Iris pigment epithelial cell (primary cell): Measurements from ENCODE around the genes BTK, ZMAT1, GPRASP1, TCEAL9, RAB40A, ZCCHC18 and RADX.

GRCh38 chrX:100986780-100987431, 17.4 kb downstream of the ARL13A start:
- RRBS: no CpG with 5 or more reads among the region's 3 CpGs

DNA sequence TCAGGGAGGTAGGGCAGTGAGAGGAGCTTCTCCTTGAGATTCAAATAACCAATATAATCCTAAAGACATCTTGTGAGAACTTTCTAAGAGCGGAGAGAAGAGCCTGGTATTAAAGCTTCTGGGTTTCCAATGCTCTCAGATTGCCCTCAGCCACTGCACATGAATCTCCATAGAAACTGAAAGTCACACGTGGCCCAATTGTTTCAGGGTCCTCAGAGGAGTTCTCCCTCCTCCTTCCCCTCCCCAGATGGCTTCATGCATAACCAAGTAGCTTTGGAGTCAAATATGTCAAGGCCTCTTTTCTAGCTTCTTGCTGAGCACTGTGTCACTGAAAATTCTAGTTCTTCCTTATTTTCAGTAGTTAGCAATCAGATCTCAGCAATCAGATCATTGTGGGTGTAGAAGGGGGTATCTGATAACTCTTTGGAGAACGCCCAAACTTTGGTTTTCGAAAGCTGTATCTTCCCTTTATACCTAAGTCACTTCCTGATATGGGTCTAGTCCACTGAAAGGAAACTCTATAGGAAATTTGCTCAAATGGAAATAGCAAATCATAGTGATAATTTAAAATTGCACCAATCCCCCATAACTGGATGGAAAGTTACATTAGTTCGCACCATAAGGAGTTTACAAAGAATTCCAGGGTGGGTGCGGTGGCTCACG, 2.2 kb downstream of the BTK start:
- RRBS: no CpG with 5 or more reads among the region's 7 CpGs

- RRBS: no CpG with 5 or more reads among the region's 5 CpGs
These were observed at the start of gene BTK for GRCh38 chrX:101385894-101386529. TSS of gene BTK (minus strand) at chrX:101386191.

DNA sequence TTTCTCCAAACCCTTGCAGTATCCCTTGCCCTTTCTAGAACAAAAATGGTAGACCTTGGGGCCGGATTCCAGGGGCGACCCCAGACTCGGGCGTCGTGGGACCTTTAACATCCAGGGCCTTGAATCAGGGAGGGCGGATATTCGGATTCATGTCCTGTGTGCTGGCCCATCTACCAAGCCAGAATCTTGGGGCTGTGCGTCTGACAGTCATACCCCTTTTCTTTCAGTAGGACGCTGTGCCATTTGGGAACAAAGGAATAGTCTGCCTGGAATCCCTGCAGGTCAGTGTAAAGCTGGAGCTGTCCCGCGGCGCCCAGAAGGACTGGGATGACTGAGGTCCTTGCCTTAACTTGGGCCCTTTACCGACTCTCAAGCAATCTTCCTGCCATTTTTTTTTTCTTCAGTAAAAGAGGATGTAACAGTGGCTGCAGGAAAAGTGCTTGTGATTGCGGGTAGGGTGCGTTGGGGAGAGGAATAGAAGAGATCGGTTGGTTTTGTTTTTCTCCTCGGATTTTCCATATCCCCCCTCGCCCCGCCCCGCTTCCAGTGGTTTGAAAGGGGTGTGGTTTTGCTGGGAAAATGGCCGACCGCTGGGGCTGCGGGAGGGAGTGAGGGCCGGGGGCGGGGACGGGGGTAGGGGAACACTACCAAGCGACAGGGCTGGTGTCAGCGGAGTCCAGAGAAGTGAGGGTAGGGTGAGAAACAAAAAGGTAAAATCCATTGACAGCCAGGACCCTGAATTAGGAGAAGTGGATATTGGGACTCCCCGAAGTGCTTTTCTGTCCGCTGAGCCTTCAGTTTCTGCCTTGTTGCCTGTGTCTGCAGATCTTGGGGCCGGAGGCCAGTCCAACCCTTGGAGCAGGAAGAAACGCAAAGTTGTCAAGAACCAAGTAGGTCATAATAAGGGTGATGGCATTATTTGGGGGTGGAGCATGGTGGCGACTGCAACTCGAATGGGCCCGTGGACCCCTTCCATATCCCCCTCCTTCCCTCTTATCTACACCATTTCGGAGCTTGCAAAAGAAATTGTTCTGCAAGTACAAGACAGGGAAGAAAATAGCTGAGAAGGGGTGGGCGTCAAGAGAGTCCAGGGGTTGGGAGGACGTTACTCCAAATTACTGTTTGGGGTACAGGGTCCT, 766 bp downstream of the ARMCX1 start:
- RRBS: no CpG with 5 or more reads among the region's 38 CpGs

DNA sequence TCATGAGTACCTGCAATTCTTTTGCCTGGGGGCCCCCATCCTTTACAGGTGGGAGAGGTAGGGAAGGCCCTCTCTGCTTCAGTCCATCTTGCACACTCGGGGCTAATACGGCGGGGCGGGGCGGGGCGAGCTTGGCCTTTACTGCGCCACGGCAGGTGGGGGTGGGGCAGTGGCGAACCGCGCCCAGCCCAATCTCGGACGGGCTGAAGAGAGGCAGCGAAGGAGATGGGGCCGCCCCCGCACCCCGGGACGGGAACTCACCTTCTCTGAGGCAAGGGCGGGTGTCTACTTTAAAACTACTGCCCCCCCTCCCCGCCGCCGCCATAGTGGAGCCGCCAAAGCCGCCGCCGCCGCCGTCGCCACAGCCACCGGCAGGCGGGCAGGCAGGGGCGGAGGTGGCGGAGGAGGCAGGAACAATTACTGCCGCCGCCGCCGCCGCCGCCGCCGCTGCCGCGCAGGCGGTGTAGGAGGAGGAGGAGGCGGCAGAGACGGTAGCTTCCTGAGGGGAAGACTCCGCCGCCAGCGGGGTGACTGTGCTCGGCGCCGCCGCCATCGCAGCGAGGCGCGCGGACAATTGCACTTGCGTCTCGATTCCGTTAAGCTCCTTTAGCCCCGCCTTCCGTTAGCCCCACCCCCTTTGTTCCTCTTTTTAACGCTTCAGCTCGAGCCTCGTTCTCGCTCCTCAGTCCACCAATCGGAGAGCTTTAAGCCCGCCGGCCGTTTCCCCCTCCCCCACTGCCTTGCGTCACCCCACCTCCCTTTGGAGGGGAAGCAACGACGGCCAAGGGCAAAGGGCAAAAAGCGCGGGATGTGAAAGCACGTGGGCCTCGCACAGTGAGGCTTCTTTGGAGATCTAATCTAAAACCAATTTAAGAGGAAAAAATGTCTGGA, at the start of gene ZMAT1:
Gene ZMAT1 (minus strand): TSS at position 572 of the 891 bp plus-strand sequence.
- RRBS: no CpG with 5 or more reads among the region's 78 CpGs

GRCh38 chrX:102651103-102651648, at the start of gene GPRASP1:
TSS of gene GPRASP1 (plus strand) at chrX:102651483.
- RRBS: 36% methylated on average over 4 of the region's 46 CpGs

DNA sequence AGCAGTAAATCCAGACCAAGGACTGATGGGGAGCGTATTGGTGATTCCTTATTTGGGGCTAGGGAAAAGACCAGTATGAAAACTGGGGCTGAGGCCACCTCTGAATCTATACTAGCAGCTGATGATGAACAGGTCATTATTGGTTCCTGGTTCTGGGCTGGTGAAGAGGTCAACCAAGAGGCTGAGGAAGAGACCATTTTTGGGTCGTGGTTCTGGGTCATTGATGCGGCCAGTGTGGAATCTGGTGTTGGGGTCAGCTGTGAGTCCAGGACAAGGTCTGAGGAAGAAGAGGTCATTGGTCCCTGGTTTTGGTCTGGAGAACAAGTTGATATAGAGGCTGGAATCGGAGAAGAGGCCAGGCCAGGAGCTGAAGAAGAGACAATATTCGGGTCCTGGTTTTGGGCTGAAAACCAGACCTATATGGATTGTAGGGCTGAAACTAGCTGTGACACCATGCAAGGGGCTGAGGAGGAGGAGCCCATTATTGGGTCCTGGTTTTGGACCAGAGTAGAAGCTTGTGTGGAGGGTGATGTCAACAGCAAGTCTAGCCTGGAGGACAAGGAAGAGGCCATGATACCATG, 4.1 kb downstream of the GPRASP1 start:
- RRBS: no CpG with 5 or more reads among the region's 5 CpGs

DNA sequence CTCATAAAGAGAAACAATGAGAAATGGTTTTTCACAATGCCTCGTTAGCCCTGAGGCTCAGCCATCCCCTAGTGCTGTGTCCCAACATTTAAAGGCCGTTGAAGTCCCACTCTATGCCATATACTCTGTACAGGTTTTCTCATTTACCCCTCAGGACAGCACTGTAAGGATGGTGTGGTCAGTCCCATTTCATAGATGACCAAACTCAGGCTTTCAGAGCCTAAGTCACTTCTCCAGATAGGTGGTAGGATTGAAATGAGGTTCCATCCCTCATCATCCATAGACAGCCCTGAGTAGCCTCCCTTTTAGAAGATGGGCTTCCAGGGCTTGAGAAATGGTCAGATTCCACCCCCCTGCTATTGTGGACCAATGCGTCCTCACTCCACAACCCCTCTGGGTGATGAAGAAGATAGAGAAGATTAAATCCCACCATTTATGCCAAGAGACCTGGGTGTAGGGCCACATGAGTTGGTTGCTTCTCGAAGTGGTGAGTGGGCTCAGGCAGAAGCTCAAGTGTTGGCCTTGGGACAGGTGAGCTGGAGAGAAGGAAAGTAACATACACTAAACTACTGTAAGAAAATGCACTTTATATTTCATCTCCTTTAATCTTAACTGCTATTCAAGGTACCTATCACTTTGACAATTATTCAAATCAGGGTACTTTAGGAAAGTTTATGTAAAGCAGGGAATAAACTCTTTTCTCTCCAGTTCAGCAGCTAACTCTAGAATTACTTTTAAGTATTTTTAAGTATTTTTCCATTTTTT, 30.8 kb upstream of the RAB40AL start:
- RRBS: no CpG with 5 or more reads among the region's 4 CpGs

DNA sequence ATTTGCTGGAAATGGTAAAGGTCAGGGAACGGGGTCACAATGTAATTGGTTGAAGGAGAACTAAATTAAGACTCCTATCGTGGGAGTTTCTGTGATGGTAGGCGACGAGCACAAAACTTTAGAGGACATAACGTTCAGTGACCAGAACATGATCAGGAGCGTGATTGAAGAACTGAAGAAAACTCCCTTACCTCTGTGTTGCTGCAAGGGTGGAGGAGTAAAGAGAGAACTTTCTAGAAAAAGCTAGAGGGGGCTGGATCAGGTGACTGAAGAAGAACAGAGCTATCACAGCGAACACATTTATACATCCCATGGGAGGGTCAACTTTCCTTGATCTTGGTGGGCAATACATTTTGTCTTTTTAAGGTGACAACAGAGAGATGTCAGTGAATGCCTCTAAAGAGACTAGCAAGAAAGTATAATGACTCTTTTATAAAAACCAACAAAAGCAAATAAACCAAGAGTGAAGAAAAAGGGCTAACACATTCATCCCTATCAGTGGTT, 3.8 kb downstream of the BEX4 start:
- RRBS: no CpG with 5 or more reads among the region's 7 CpGs

- RRBS: no CpG with 5 or more reads among the region's 20 CpGs
These were observed 585 bp downstream of the TCEAL5 start for GRCh38 chrX:103275941-103276388.

DNA sequence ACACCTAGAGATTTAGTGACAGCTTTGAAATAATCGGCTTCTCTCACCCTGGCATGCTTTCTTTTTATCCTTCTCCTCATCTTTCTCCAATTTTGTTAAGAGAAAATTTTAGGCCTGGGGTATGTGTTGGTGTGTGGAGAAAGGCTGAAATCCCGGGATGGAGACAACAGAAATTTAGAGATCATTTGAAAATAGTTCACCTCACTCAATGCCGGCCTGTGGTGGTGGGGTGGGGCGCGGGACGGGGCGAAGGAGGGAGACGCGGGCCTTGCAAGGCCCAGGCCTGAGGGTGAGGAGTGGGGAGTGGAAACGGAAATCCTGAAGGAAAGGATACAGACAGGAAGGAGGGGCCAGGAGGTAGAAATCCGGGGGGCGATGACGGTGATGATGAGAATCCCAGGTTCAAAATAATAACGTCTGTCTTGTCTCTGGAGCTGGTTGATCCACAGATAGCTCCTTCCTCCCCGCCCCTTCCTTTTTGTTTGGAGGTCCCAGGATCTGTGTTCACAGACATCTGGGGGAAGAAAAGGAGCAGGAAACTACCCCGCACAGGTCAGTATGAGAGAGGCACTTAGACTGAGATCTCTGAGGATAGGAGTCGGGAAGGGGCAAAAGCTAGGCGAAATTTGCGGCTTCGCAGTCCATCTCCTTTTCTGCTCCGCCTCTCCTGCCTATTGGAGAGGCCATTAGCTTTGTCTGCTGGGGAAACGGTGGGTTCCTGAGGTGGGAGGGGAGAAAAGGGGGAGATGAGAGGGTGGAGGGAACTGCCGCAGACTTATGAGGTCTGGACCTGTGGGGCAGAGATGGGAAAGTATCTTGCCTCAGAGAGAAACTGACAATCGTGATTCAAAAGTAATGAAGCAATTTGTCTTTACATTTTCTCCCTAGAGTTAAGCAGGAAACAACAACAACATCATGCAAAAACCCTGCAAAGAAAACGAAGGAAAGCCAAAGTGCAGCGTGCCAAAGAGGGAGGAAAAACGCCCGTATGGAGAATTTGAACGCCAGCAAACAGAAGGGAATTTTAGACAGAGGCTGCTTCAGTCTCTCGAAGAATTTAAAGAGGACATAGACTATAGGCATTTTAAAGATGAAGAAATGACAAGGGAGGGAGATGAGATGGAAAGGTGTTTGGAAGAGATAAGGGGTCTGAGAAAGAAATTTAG, 833 bp downstream of the TCEAL7 start:
- RRBS: no CpG with 5 or more reads among the region's 30 CpGs

DNA sequence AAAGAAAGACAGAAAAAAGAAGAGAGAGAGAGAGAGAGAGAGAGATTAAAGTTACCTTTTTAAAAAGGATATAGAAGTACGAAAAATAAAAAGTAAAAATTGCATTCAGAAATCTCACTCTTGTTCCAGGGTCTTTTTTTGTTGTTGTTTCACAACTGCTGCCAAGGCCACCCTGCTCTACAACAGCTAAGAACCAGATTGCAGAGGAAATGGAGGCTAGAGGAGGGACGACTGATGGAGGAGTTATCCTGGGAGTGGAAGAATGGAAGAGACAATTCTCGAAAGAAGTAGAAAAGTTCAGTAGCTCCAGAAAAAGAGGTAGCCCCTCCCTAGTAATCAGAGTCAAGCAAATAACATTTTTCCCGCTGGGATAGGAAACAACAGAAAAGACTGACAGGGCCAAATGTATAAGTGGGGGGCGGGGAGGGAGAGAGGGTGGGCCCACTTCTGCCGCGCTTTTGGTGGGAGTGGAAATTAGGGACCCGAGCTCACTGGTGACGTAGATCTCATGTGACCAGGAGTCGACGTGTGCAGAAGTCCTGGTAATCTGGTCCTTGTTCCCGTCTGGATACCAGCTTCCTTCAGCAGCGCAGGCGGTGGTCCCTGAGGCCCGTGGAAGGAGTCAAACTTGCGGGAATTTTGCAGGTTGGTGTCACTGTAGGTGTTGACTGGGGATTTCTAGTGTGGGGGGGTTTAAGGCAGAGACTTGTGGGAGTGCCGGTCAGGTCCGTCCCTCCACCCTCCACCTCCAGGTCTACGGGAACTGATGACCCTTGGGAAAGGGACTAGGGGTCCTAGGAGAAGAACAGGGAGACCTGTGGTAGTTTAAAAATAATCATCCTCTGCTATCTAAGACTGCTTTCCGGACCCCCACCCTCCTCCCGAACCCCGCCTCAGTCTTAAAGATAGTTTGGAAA, at the start of gene TCEAL9:
Gene TCEAL9 (plus strand): TSS at position 545 of the 917 bp plus-strand sequence.
- RRBS: no CpG with 5 or more reads among the region's 22 CpGs

- RRBS: no CpG with 5 or more reads among the region's 2 CpGs
These were observed at the start of gene RAB40A for GRCh38 chrX:103519430-103519871. TSS of gene RAB40A (minus strand) at chrX:103519489.

DNA sequence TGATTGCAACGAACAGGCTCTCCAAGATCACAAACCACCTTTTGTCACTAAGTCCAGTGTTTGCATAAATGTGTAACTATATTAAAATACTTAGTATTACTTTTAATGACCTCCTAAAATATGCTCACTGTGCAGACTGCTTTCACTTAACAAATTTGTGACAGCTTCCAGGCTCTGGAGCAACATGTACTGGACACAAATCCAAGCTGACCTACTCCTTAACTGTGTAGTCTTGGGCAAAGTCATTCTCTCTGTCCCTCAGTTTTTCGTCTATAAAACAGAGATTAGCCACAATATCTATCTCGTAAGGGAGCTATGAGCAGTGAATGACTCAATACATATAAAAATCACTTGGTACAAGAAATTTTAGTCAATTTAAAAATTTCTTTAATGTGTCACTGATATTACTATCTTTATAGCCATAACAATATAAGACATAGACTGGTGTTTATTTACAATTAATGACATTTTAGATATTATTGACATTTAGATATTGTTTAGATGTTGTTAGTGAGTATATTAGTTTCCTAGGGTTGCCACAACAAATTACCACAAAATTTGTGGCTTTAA, 20.5 kb upstream of the RAB40A start:
- RRBS: no CpG with 5 or more reads among the region's 3 CpGs

- RRBS: no CpG with 5 or more reads among the region's 6 CpGs
These were observed 4.8 kb upstream of the TCEAL1 start for GRCh38 chrX:103623891-103624375.

- RRBS: no CpG with 5 or more reads among the region's 10 CpGs
These were observed 4.3 kb downstream of the PLP1 start for GRCh38 chrX:103780722-103781628.

DNA sequence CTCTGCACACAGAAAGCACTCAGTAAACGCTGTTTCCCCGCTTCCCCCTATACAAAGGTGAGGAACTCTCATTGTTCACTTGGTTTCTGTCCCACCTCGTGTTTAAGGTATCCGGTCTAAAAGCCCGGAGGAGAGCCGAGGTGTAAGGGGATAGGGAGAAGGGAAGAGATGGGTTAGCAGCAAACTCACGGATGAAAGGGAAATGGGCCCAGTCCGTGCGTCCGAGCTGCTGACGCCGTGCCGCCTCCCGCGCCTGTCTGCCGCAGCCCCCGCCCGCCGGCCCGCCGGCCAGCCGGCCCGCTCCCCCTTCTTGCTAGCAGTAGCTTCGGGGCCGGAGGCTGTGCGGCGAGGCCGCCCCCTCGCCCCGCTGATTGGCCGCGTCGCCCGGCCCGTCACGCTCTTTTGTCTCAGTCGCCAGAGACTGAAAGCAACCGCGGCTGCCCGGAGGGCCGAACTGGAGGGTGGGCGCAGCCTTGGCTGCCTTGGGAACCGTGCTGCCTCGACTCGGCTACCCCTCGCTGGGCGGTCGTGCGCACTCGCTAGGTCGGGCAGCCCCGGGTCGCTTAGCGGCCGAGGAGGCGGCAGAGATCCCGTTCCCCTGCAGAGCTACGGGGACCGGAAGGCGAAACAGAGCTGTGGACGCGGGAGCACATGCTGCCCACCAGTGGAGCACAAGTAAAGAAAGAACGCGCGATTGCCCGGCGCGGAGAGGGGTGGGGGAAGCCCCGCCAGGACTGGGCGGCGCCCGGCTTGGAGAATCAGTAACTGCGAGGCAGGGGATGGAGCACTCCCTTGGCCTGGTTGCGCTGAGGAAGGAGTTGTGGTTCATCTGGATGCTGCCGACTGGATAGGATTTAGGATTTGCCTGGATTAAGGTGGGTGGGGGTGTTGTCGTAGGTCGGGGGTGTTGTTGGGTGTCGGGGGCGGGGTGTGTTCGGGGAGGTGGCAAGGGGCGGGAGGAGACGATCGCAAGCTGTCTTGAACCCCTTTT, at the start of gene ZCCHC18:
Gene ZCCHC18 (plus strand): TSS at position 397 of the 991 bp plus-strand sequence.
- RRBS: 17% methylated on average over 26 of the region's 83 CpGs

DNA sequence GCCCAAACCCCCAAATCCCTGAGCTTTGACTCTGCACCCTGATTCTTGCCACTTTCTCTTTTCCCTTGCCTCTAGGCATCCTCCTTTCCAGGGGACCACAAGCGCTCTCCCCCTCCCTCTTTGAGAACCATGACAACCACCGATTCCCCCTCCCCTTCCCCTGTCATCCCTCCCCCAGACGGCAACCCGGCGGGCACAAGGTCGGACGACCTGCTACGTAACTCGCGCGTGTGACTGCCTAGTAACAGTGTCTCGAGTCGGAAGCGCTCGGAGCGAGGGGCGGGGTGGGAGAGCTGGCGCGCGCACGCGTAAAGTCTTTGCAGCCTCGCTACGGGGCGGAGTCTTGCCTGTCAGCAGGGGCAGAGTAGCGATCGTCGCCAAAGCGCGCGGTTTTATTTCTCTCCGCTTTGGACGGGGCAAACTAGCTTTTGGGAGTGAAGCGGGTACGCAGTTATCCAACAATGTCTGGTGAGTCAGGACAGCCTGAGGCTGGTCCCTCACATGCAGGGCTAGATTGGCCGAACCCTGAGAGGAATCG, at the start of gene RADX:
Gene RADX (plus strand): TSS at position 359 of the 538 bp plus-strand sequence.
- RRBS: no CpG with 5 or more reads among the region's 37 CpGs

- RRBS: no CpG with 5 or more reads among the region's 17 CpGs
These were observed 474 bp downstream of the RADX start for GRCh38 chrX:106612158-106612746.